AG04449 (cell line): Measurements from ENCODE around the gene CHRNA5.

- RRBS, result no CpG with 5 or more reads among the region's 3 CpGs
Measured at GRCh38 chr15:76988998-76989437, 5.9 kb upstream of the PSTPIP1 start.

DNA sequence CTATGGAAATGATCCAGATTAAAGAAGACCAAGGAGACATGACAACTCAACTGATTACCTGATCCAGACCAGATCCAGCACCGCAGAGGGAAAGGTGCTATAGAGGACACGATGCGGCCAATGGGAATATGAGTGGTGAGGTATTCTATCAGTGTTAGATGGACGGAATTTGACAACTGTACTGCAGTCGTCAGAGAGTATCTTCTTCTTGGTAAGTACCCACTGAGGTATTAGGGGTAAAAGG is 27.4 kb downstream of the TSPAN3 start:
- RRBS, result no CpG with 5 or more reads among the region's 5 CpGs

DNA sequence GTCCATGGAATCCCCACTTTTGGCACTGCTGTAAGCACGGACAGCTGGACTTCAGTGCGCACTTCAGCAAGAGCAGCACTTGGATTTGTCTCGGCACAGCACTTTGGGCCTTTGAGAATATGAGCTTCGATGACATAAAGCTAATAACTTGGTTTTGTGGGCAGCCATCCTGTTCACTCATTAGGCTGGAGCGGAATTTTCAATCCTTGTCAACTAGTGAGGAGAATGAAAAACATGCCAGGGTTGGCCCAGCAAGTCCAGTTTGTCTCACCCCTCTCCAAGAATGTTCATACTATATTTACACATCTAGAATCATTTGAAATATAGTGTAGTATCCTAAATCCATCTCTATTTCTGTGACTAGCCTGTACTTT is 38.6 kb upstream of the TSPAN3 start:
- RRBS, result no CpG with 5 or more reads among the region's 5 CpGs

DNA sequence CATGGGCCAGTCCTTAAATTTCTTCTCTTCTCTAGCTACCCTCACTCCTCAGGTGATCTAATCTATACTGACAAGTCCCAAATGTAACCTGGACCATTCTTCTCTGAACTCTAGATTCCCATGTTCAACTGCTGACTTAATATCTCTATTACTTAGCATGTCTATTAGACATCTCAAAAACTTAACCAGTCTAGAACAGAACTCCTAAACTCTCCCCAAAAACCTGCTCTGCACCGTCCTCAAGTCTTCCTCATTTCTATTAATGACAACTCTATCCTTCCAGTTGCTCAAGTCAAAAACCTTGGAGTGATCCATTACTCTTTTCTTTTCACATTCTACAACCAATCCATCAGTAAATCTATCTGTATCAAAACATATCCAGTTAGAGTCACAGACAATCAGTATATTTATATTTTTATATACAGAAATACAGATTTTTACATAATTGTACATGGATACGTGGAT is 7.7 kb downstream of the PEAK1 start:
- RRBS, result no CpG with 5 or more reads among the region's 2 CpGs

- RRBS, result no CpG with 5 or more reads among the region's 5 CpGs
Measured at GRCh38 chr15:77424948-77425549, 4.4 kb downstream of the HMG20A start.

DNA sequence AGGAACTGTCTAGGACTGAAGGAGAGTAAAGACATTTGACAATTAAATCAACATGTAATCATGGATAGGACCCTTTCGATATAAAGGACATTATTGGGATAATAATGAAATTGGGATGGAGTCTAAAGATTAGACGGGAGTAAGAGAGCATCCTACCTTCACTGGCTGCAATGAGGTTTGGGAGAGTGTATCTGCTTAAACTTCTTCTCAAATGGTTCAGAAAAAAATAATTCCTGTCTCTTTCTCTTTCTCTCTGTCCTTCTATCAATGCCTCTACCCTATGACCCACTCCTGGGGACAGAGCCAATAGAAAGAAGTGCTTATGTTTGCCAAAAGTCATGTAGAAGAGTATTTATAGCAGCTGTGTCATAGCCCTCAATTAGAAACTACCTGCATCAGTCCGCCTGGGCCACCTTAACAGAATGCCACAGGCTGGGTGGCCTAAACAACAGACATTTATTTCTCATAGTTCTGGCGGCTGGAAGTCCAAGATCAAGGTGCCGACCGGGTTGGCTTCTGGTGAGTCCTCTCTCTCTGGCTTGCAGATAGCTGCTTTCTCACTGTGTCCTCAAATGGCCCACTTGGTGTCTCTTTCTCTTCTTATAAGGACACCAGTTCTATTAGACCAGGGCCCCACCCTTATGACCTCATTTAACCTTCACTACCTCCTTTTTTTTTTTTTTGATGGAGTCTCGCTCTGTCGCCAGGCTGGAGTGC is 92.5 kb downstream of the HMG20A start:
- RRBS, result no CpG with 5 or more reads among the region's 8 CpGs

DNA sequence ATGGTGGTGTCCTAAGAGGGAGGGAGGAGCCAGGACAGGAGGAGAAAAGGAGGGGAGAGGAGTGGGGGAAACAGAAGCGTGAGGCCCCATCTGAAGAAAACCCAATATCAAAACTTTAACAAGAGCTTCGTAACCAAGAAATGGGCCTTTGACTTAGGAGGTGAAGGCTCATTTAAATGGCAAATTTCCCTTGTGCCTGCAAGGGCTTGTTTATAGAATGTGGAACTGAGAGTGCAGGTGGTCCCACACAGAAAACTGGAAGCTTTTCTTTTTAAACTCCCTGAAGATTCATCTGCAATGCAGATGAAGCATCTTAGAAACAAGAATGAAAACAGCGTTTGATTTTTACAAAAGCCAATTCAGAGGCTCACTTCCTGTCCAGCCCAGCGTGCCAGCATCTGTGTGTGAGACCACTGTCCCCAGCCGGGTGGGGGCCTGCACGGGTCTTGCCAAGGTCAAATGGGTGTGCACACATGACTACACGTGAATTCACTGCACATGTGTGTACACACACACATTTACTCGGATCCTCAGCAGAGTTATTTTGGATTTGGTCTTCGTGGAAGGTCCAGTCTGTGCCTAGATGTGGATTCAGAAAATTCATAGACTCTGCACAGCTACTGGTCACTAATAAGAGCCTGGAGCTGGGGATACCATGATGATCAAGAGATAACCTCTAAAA is 94.7 kb downstream of the LINGO1 start:
- RRBS, result no CpG with 5 or more reads among the region's 9 CpGs

- RRBS, result no CpG with 5 or more reads among the region's 18 CpGs
Measured at GRCh38 chr15:77738838-77739547, 106.3 kb upstream of the LINGO1 start.

DNA sequence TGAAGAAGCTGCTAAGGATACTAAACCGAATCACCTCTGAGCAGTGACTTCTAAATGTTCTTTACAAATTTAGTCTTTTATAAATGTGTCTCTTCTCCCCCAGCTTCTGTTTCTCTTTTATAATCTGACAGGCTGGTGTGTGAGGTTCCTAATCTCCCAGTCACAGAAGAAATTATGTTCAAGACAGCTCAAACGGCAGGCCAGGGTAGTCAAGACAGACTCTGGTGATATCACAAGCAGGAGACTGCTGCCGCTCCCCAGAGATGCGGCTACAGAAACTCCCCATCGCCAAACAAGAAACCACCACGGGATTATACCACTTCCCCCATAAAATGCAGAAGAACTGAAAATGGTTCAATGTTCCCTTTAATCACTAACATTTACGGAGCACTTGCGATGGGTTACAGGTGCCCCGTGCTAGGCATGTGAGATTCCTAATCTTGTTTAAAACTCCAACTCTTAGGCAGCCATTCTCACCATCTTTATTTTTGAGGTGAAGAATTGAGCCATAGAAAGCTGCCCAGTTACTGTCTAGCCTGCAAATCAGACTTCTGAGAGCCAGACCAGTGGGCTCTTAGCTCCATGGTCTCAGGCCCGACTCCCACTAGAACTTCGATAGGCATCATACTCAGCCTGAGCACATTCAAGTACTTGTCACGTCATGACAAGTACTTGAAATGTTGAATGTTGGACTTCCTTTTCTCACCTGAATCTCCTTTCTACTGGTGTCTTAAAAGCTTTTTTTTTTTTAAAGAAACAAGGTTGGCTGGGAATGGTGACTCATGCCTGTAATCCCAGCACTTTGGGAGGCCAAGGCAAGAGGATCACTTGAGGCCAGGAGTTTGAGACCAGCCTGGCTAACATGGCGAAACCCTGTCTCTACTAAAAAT is 58.4 kb downstream of the TBC1D2B start:
- RRBS, result no CpG with 5 or more reads among the region's 13 CpGs

- RRBS, result no CpG with 5 or more reads among the region's 13 CpGs
Measured at GRCh38 chr15:78265256-78266025, 1.1 kb downstream of the DNAJA4 start.

DNA sequence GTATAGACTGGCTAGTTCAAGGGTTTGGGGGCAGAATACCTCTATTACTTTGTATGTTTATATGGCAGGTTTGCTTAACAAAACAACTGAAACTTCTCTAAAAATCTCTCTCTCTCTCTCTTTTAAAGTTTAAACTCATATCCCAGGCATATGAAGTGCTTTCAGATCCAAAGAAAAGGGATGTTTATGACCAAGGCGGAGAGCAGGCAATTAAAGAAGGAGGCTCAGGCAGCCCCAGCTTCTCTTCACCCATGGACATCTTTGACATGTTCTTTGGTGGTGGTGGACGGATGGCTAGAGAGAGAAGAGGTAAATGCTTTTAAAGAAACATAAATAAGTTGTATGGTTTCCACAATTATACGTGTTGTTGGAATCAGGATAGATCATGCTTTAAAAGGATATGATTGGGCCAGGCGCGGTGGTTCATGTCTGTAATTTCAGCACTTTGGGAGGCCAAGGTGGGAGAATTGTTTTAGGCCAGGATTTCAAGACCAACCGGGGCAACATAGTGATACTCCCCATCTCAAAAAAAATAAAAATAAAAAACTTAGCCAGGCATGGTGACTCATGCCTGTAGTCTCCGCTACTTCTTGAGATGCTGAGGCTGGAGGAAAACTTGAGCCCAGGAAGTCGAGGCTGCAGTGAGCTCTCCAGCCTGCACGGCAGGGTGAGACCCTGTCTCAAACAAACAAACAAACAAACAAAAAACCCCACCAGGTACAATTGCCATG is 6.2 kb downstream of the DNAJA4 start:
- RRBS, result no CpG with 5 or more reads among the region's 9 CpGs

- RRBS, result no CpG with 5 or more reads among the region's 9 CpGs
Measured at GRCh38 chr15:78548422-78549273, 8.4 kb downstream of the PSMA4 start.

DNA sequence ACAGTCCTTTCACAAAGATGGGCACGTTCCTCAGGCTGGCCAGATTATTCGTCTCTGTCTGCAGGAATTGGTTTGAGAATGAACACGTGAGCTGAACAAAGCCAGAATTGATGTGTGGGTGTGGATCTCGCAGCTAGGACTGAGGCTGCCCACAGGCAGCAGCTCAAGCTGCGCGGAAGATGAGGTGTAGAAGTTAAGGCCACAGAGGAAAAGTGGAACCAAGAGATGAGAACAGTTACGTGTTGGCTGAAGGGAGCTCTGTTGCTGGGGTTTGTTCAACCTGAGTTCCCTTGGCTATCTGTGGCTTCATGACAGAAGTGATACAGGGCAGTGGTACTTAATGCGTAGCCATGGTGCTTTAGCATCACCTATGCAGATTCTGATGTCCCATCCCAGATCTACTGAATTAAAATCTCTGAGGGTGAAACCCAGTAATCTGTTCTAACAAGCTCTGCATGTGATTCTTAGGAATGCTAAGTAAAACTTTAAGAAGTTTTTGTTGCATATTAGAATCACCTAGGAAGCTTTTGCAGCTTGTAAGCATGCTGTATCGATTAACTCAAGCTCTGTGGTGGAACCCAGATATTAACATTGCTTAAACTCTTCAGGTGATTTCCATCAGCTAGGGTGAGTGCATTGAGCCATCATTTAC is 9.2 kb downstream of the PSMA4 start:
- RRBS, result no CpG with 5 or more reads among the region's 9 CpGs

DNA sequence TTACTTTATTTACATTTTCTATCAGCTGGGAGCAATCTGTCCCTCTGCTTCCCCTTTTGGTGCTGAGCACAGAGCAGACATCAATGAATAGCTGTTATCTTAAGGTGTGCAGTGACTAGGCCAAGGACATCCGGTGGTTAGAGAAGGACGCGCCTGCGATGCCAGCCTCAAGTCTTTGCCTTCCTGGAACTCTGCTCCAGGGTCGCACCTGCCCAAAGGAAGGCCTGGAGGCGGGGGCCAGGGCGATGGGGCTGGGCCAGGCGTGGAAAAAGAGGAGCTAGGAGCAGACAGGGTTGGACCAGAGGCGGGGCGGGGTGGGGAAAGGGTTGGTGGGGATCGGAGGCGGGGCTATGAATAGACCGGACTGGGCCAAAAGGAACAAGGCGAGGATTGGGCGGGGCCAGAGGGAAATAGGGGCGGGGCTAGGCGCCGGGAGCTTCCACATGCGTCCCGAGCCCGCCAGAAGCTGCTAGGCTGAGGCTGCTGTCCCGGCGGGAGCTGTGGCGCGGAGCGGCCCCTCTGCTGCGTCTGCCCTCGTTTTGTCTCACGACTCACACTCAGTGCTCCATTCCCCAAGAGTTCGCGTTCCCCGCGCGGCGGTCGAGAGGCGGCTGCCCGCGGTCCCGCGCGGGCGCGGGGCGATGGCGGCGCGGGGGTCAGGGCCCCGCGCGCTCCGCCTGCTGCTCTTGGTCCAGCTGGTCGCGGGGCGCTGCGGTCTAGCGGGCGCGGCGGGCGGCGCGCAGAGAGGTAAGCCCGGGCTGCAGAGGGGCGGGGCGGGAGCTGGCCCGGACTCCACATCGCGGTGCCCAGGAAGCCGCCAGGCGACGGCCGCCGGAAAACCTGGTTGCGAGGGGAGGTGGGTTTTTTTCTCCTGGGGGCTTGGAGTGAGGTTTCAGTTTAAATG is at the start of gene CHRNA5:
Gene CHRNA5, plus strand, starts transcription at position 442 of the 904 bp plus-strand sequence.
- RRBS, result 4% methylated on average over 15 of the region's 75 CpGs

- RRBS, result 33% methylated on average over 10 of the region's 39 CpGs
Measured at GRCh38 chr15:78830431-78831059, 19.3 kb upstream of the ADAMTS7 start.

DNA sequence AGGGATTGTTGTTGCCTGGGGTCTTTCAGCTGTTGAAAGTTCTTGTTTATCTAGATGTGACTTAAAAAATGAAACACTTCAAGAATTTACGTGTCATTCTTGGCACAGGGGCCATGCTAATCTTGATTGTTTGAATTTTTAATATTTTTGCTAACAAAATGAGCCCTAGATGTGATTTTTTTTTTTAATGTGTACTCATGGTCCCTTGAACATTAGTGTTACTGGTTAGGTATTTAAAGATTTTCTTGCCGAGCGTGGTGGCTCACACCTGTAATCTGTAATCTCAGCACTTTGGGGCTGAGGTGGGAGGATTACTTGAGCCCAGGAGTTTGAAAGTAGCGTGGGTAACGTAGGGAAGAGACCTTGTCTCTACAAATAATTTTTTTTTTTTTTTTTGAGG is 26.1 kb downstream of the MORF4L1 start:
- RRBS, result no CpG with 5 or more reads among the region's 5 CpGs

- RRBS, result no CpG with 5 or more reads among the region's 5 CpGs
Measured at GRCh38 chr15:78930849-78931395, 13.9 kb downstream of the CTSH start.

- RRBS, result no CpG with 5 or more reads among the region's 2 CpGs
Measured at GRCh38 chr15:79960943-79961285, 10.1 kb downstream of the BCL2A1 start.

GRCh38 chr15:79970076-79970659 is 828 bp downstream of the BCL2A1 start:
- RRBS, result no CpG with 5 or more reads among the region's 2 CpGs

GRCh38 chr15:80058805-80059056 is 745 bp upstream of the ZFAND6 start:
- RRBS, result no CpG with 5 or more reads among the region's 11 CpGs